ENCODE results near the gene IGSF11.

DNA sequence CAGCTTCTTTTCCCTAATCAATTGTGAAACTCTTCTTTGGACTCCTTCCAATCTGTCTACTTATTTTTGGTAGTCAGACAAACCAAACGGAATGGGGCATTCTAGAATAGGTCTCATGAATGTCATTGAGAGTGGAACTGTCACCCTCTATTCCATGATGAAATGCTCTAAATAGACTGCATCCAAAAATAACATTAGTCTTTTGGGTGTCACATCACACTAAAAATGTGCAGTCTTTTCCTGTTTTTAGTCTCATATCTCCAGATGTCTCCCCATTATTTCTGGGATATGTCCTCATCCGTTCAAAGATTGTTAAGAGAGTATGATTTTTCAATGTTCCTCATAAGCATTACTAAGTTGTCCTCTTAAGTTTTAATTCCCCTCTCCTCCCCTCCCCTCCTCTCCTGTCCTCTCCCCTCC is 831.4 kb upstream of the LSAMP start:
- PRO-cap, 2 experiments, result no peak in any of the 2 experiments

DNA sequence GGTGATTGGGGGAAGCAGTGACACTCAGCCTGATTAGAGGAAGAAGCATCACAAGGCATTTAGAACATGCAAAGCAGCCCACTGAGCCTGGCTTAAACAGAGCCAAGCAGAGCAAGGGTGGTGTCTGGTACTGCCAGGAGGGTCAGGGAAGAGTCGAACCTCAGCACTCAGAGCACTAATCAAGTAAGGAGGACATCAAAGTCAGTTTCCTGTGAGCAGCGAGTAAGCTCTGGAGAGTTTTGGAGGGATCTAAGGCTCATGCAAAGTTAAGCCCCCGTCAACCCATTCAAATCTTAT is 982.2 kb upstream of the LSAMP start:
- PRO-cap, 2 experiments, result no peak in any of the 2 experiments

DNA sequence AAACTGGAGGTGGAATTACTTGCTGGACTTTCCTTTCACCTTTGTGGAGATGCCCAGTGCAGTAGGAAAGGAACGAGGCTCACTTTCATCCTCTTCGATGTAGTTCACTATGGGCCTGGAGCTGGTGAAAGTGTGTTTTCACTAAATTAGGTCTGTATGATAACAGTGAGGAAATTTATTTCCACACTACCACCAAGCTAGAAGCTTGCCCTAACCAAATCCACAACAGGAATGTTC is 1036.3 kb upstream of the LSAMP start:
- PRO-cap, 2 experiments, result no peak in any of the 2 experiments

- PRO-cap, 2 experiments, result no peak in any of the 2 experiments
Observed at GRCh38 chr3:118742610-118742970, 292.1 kb downstream of the IGSF11 start.

DNA sequence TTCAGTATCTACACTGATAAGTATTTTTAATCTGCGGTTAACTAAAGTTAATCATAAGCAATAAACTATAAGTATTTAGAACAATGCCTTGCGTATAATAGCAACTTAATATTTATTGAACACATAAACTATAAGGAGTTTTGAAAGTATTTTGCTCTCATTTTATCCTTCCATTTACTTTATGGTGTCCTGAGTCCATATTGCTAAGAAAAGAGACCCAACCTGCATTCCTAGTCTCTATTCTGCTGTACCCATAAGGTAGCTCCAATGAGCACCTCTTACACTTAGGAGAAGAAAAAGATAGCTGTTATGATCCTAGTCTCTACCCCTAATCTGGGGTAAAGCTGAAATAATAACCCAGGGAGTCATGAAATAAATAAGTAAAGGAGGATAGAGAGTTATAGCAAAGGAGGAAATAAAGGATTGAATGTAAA is 268.7 kb downstream of the IGSF11 start:
- PRO-cap, 2 experiments, result no peak in any of the 2 experiments

DNA sequence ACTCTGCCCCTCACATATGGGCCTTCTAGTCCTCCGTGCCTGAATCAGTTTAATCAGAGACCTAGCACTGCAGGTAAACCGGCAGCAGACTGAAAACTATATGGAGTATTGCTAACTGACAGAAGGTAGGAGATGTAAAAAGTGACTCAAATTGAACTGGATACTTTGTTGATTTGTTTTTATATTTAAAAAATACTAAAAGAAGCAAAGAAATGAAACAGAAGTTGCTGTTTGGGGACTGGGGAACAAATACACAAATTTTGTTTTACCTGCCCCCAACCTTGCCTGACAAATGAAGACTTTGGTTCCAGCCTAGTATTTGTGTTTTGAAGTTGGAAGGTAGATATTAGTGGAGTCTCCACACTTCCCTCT is 230.0 kb downstream of the IGSF11 start:
- PRO-cap, 2 experiments, result no peak in any of the 2 experiments

GRCh38 chr3:119033945-119035432 is at the start of gene IGSF11:
Gene IGSF11, minus strand, starts transcription at chr3:119034846.
- PRO-cap, 2 experiments, result peak in 1 of 2 experiments; most common plus-strand start chr3:119034732 (in 1); most common minus-strand start chr3:119034846 (in 1)

DNA sequence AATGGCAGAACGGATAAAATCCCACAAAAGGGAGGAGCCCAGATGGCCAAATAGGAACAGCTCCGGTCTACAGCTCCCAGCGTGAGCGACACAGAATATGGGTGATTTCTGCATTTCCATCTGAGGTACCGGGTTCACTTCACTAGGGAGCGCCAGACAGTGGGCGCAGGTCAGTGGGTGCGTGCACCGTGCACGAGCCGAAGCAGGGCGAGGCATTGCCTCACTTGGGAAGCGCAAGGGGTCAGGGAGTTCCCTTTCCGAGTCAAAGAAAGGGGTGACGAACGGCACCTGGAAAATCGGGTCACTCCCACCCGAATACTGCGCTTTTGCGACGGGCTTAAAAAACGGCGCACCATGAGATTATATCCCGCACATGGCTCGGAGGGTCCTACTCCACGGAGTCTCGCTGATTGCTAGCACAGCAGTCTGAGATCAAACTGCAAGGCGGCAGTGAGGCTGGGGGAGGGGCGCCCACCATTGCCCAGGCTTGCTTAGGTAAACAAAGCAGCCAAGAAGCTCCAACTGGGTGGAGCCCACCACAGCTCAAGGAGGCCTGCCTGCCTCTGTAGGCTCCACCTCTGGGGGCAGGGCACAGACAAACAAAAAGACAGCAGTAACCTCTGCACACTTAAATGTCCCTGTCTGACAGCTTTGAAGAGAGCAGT is 10.6 kb upstream of the IGSF11 start:
- PRO-cap, 2 experiments, result no peak in any of the 2 experiments

GRCh38 chr3:119294912-119295778 is 962 bp downstream of the ARHGAP31 start:
- PRO-cap, 2 experiments, result peak in 1 of 2 experiments; most common plus-strand start chr3:119295218 (in 1); most common minus-strand start chr3:119294982 (in 1)

- PRO-cap, 2 experiments, result no peak in any of the 2 experiments
Observed at GRCh38 chr3:119500509-119501116, 2.3 kb downstream of the TIMMDC1 start.

- PRO-cap, 2 experiments, result no peak in any of the 2 experiments
Observed at GRCh38 chr3:119517071-119517422, 18.7 kb downstream of the TIMMDC1 start.

- PRO-cap, 2 experiments, result no peak in any of the 2 experiments
Observed at GRCh38 chr3:119650234-119651036, 10.0 kb downstream of the POPDC2 start.

- PRO-cap, 2 experiments, result no peak in any of the 2 experiments
Observed at GRCh38 chr3:119716976-119717595, 14.3 kb downstream of the CFAP91 start.

GRCh38 chr3:119769449-119769735 is 12.5 kb upstream of the NR1I2 start:
- PRO-cap, 2 experiments, result no peak in any of the 2 experiments

GRCh38 chr3:120053923-120054900 is 40.0 kb downstream of the GSK3B start:
- PRO-cap, 2 experiments, result no peak in any of the 2 experiments

DNA sequence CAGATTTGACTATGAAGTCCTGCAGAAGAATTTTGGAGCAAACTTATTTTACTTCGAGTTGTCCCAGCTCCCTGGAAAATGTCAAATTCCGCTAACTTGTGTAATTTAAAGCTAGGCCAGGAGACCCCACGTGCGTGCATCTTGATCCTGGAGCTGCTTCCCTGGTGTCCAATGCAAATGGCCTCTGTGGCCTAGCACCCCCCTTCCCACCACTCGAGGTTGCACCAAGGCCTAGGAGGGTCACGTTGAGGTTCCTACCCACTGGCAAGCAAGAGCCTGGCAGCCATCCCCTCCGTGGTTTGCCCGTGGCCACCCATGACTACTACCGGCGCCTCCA is 38.6 kb upstream of the LRRC58 start:
- PRO-cap, 2 experiments, result no peak in any of the 2 experiments

GRCh38 chr3:120395600-120396159 is 46.5 kb upstream of the LRRC58 start:
- PRO-cap, 2 experiments, result no peak in any of the 2 experiments

GRCh38 chr3:120396160-120397254 is 47.4 kb upstream of the LRRC58 start:
- PRO-cap, 2 experiments, result no peak in any of the 2 experiments

GRCh38 chr3:120438813-120439286 is 11.9 kb downstream of the FSTL1 start:
- PRO-cap, 2 experiments, result no peak in any of the 2 experiments

GRCh38 chr3:120496234-120496774 is 45.5 kb upstream of the FSTL1 start:
- PRO-cap, 2 experiments, result no peak in any of the 2 experiments